Heart left ventricle (tissue), 7 donors: ENCODE measurements around a stretch of chr5.

GRCh38 chr5:54901173-54901784, 84.1 kb downstream of the ESM1 start:
- PRO-cap, 6 experiments, result no peak in any of the 6 experiments
- RAMPAGE, long total RNA, 2 experiments, result no peak in any of the 2 experiments
- RRBS, result no CpG with 5 or more reads among the region's 9 CpGs

DNA sequence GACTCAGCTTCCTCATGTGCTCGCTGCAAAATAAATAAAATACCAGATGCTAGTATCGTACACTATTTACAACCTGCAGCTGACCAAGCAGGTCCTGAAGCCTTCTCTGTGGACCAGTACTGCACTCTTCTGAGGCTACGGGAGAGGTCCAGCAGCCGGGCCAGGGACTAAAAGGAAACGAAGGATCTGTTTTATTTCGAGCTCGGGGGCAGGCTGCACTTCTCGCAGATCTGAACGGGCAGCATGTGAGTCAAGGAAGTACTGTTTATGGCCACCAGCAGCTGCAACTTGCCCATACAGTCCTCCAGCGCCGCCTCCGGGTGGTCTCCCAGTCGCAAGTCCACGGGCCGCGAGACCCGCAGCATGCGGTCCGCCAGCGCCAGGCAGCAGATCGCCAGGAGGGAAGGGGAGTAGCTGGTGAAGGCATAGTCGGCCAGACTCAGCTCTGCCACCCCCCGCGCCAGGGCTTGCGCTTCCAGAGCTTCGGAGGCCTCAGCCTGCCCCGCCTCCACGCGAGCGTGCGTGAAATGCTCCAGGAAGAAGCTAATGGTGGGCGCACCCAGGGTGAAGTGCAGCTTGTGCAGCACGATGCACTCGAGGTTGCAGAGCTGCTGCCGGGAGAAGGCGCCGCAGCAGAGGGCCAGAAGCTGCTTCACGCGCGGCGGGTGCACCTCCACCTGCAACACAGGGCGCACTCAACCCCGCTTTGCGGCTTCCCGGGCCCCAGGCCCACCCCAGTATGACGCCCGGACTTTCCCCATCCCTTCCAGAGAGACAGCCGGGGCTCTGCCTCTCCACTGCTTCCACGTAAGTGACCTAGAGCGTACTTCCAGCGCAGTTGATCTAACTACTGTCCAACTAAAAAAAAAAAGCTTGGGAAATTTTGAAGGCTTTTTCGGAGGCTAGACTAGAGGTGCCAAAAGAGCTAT, 2.0 kb downstream of the CCNO start:
- PRO-cap, 6 experiments, result no peak in any of the 6 experiments
- RAMPAGE, long total RNA, 2 experiments, result no peak in any of the 2 experiments
- RRBS, result 3% methylated on average over 7 of the region's 52 CpGs

- PRO-cap, 6 experiments, result peak in 2 of 6 experiments; most common plus-strand start chr5:55923323 (in 1); most common minus-strand start chr5:55923227 (in 1)
- RAMPAGE, long total RNA, 2 experiments, result no peak in any of the 2 experiments
- RRBS, result no CpG with 5 or more reads among the region's 25 CpGs
Measured at GRCh38 chr5:55922987-55923950, 71.5 kb downstream of the IL6ST start.

DNA sequence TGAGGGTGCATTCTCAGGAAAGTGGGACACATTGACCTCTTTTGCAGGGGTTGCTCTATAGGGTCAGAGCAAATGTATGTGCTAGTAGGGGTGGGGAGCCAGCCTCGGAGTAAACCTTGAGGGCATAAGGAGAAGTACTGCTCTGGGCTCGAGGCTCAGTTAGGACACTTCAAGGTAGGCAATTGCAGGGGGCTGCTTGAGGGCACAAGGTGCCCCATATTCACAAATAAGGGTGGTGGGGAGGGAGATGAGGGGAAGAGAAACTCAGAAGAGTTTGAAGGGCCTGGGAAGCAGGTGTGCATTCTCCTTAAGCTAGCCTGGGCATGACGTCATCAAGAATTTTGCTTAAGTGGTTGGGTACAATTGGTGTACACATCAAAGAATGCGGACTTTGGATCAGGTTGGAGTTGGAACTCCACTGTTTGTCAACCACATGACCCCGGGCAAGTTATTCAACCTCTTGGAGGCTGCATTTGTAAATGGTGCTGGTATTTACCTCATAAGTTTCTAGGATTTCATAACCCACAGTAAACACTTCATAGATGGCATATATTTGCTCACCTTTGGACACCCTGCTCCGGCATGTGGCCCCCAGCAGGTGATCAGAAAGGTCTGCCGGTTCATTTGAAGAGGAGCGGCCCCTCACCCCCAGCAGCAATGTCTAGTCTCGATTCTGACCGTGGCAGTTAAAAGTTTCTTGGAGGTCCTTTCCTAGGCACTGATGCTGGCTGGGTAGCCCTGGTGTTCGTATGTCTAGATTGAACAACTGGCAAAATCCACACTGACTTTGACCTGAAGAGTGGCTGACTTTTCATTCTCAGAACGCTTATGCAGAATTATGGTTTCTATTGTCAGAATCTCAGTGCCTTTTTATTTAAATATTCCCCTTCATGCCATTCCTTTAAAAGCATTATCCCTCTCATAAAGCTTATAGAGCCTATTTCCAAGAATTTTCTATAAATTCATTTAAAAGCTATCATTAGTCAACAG, 60.7 kb downstream of the IL6ST start:
- PRO-cap, 6 experiments, result no peak in any of the 6 experiments
- RAMPAGE, long total RNA, 2 experiments, result no peak in any of the 2 experiments
- RRBS, result 100% methylated on average over 1 of the region's 12 CpGs

GRCh38 chr5:55940504-55941349, 54.0 kb downstream of the IL6ST start:
- PRO-cap, 6 experiments, result no peak in any of the 6 experiments
- RAMPAGE, long total RNA, 2 experiments, result no peak in any of the 2 experiments
- RRBS, result no CpG with 5 or more reads among the region's 5 CpGs

GRCh38 chr5:56097947-56098284, 103.2 kb upstream of the IL6ST start:
- PRO-cap, 6 experiments, result no peak in any of the 6 experiments
- RAMPAGE, long total RNA, 2 experiments, result no peak in any of the 2 experiments
- RRBS, result no CpG with 5 or more reads among the region's 9 CpGs

GRCh38 chr5:56148356-56149152, 84.6 kb downstream of the ANKRD55 start:
- PRO-cap, 6 experiments, result no peak in any of the 6 experiments
- RAMPAGE, long total RNA, 2 experiments, result no peak in any of the 2 experiments
- RRBS, result no CpG with 5 or more reads among the region's 4 CpGs

GRCh38 chr5:56460684-56461247, 227.6 kb upstream of the ANKRD55 start:
- PRO-cap, 6 experiments, result peak in 1 of 6 experiments; most common minus-strand start chr5:56460935 (in 1)
- RAMPAGE, long total RNA, 2 experiments, result no peak in any of the 2 experiments
- RRBS, result no CpG with 5 or more reads among the region's 5 CpGs

GRCh38 chr5:56610411-56610836, 204.9 kb upstream of the MAP3K1 start:
- PRO-cap, 6 experiments, result no peak in any of the 6 experiments
- RAMPAGE, long total RNA, 2 experiments, result no peak in any of the 2 experiments
- RRBS, result no CpG with 5 or more reads among the region's 1 CpG

DNA sequence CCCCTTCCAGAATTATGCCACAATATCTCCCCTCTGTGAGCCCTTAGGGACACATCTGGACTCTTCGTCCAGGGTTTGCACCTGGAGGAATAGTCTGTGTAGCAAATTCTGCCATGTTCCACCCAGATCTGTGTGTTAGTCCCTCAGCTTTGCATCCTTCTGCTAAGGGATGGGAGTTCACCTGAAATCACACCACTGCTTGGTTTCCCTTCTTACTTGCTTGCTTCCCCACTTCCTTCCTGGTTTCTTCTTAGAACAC, 202.7 kb upstream of the MAP3K1 start:
- PRO-cap, 6 experiments, result no peak in any of the 6 experiments
- RAMPAGE, long total RNA, 2 experiments, result no peak in any of the 2 experiments
- RRBS, result no CpG with 5 or more reads among the region's 1 CpG

DNA sequence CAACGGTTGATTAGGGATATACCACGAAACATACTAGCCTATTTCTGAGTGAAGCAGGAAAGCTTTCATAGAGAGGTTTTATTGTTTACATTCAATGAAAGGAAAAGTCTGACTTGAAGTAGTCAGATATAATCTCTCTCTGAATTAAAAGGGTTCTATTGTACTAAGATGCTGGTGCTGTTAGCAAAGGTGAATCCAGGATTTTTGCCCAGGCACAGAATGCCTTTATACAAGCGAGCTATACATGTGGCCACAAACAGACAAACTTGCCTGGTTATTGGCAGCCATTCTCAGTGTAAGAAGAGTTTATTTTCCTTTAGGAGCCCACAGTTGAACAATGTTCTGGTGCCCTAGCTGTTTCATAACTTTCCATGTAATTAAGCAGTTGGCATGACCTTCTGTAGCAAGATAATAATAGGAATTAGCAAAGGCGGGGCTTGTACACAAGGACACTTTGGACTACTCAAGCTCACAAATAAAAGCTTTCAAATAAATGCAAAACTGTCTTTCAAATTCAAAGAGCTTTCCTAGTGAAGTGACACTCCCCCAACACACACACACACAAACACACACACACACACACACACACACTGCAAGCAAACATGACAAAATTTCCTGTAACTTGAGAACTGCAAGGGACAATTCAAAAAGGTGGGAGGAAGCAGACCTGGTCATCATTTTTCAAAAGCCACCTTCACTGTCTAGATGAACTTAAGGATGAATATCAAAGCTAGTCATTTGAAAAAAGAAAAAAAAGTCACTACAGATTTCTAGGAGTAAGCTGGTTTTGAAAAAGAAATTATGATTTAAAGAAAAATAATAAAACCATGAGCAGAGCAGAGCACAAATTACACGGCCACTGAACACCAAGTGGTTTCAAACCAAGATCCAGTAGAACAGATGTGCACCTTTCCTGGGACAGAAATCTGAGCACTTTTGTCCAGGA, 198.6 kb upstream of the MAP3K1 start:
- PRO-cap, 6 experiments, result no peak in any of the 6 experiments
- RAMPAGE, long total RNA, 2 experiments, result no peak in any of the 2 experiments
- RRBS, result no CpG with 5 or more reads among the region's 5 CpGs

DNA sequence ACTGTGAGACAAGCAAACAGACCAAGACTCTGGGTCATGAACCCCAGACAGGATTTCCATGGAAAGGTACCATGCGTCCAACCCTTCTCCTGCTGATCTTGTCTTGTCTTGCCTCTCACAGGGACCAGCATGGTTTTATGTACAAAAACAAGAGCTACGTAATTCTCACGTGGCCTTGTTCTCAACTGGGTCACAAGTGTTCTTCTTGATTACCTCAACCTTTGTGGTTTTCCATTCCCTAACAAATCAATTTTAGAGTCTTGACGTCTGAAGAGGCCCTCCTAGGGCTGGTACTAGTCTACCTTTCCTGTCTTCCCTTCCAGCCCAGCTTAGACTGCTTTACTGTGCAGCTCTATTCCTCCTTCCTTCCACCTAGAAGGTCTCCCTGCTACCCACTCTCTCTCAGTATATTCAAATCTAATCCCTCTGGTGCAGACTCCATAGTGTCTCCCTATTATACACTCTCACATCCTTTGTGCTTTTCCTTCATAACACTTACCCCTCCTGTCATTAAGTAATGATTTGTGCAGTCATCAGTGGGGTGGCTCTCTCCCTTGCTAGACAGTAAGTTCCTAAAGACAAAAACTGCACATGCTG, 176.4 kb upstream of the MAP3K1 start:
- PRO-cap, 6 experiments, result no peak in any of the 6 experiments
- RAMPAGE, long total RNA, 2 experiments, result no peak in any of the 2 experiments
- RRBS, result no CpG with 5 or more reads among the region's 4 CpGs

GRCh38 chr5:56733590-56734079, 81.7 kb upstream of the MAP3K1 start:
- PRO-cap, 6 experiments, result no peak in any of the 6 experiments
- RAMPAGE, long total RNA, 2 experiments, result no peak in any of the 2 experiments
- RRBS, result no CpG with 5 or more reads among the region's 4 CpGs

GRCh38 chr5:56822950-56823473, 7.7 kb downstream of the MAP3K1 start:
- PRO-cap, 6 experiments, result peak in 1 of 6 experiments; most common minus-strand start chr5:56823220 (in 1)
- RAMPAGE, long total RNA, 2 experiments, result no peak in any of the 2 experiments
- RRBS, result no CpG with 5 or more reads among the region's 6 CpGs

GRCh38 chr5:56872671-56873067, 36.7 kb upstream of the SETD9 start:
- PRO-cap, 6 experiments, result no peak in any of the 6 experiments
- RAMPAGE, long total RNA, 2 experiments, result no peak in any of the 2 experiments
- RRBS, result no CpG with 5 or more reads among the region's 4 CpGs

- PRO-cap, 6 experiments, result peak in 2 of 6 experiments; most common plus-strand start chr5:56917741 (in 1); most common minus-strand start chr5:56917578 (in 2)
- RAMPAGE, long total RNA, 2 experiments, result no peak in any of the 2 experiments
- RRBS, result no CpG with 5 or more reads among the region's 3 CpGs
Measured at GRCh38 chr5:56917299-56917881, 8.0 kb downstream of the SETD9 start.

DNA sequence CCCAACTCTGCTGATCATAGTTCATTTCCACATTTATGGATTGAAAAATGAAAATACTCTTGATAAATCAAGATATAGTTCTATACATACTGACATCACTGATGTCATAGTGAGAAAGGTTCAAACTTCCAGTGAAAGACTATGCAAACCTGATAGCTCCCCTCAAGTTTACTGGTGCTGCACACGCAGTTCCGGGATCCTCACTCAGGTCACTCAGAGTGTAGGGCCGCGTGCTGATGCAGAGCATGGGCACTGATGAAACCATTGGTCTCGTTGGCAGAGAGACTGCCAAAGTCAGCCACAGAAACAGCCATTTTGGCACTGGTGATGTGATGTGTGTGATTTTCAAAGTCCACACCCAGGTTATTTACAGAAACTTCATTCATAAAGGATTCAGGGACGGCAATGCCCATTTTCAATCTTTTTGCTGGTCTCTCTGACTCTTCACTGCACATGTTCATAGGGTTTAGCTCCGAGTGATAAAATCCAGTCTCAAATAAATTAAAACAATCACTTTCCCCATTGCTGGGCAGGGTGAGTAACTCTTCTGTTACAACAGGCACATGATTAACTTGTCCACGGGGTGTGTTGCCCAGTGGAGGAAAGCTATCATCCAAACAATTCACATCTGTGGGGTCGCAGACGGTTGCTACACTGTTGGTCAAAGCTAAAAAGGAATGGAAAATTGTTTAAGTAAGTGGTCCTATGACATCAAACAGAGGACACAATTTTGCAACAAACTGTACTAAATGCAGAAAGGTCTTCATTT, 13.7 kb downstream of the SETD9 start:
- PRO-cap, 6 experiments, result no peak in any of the 6 experiments
- RAMPAGE, long total RNA, 2 experiments, result no peak in any of the 2 experiments
- RRBS, result no CpG with 5 or more reads among the region's 10 CpGs

- PRO-cap, 6 experiments, result no peak in any of the 6 experiments
- RAMPAGE, long total RNA, 2 experiments, result no peak in any of the 2 experiments
- RRBS, result 1% methylated on average over 40 of the region's 92 CpGs
Measured at GRCh38 chr5:56951159-56951999, 544 bp downstream of the MIER3 start.

GRCh38 chr5:57102872-57103213, 71.0 kb upstream of the GPBP1 start:
- PRO-cap, 6 experiments, result no peak in any of the 6 experiments
- RAMPAGE, long total RNA, 2 experiments, result no peak in any of the 2 experiments
- RRBS, result no CpG with 5 or more reads among the region's 1 CpG

- PRO-cap, 6 experiments, result no peak in any of the 6 experiments
- RAMPAGE, long total RNA, 2 experiments, result no peak in any of the 2 experiments
- RRBS, result no CpG with 5 or more reads among the region's 1 CpG
Measured at GRCh38 chr5:57452737-57453512, 29.7 kb downstream of the ACTBL2 start.